ENCODE measurements around a stretch of chr5.

- PRO-cap = no peak
Measured at GRCh38 chr5:172914584-172914940, 44.7 kb upstream of the RPL26L1 start.

GRCh38 chr5:172920149-172921089 lies 38.8 kb upstream of the RPL26L1 start:
- PRO-cap = no peak

DNA sequence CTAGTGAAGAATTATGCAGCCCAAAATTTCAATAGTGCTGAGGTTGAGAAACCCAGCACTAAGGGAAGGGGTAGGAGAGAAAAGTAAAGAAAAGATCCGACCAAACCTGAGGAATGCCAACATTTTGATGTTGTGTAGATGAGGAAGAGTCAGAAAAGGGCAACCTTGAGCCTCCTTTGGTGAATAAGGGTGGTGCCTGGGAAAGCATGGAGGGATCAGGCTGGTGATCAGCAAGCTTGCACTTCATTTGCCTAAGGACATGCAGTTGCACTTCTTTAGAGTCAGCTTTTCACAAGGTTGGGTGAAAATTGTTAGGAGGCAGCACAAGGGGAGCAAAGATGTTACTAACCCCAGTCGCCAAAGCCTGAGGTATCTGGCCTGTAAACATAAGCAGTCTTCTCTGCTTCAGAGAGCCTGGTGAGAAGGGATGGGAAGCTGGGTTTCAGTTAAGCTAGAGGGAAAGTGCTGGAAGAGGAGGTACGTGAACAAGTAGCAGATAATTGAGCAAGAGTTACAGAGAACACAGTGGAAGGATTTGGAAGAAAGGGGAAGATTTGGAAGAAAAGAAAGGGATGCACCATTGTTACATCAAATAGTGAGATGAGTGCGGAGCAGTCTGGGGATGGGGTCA lies 20.5 kb downstream of the ATP6V0E1 start:
- PRO-cap = no peak

GRCh38 chr5:173027684-173028571 lies 28.2 kb upstream of the CREBRF start:
- PRO-cap = no peak

GRCh38 chr5:173238115-173239116 lies 3.4 kb upstream of the NKX2-5 start:
- PRO-cap = no peak

DNA sequence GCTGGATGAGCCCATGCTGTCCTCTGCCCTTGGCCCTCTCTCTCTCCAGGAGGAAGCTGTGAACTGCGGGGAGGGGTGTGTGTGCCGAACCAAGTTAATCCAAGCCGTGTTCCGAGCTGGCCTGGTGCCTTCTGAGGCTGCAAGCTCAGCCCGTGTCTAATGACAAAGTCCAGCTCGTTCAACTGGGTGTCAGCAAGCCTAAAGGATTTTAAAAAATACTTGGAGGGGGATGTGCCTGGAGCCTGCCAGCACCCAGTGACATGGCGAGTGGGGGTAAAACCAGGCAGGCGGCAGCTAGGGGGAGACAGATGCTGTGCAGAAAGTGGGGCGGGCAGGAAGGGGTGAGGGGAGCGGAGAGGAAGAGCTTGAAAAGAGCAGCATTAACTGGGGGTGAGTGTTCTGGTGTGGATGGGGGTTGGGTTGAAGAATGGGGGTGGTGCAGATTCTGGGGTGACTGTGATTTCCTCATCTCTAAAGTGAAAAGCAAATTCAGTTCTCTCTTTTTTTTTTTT lies 7.8 kb downstream of the STC2 start:
- PRO-cap = no peak

DNA sequence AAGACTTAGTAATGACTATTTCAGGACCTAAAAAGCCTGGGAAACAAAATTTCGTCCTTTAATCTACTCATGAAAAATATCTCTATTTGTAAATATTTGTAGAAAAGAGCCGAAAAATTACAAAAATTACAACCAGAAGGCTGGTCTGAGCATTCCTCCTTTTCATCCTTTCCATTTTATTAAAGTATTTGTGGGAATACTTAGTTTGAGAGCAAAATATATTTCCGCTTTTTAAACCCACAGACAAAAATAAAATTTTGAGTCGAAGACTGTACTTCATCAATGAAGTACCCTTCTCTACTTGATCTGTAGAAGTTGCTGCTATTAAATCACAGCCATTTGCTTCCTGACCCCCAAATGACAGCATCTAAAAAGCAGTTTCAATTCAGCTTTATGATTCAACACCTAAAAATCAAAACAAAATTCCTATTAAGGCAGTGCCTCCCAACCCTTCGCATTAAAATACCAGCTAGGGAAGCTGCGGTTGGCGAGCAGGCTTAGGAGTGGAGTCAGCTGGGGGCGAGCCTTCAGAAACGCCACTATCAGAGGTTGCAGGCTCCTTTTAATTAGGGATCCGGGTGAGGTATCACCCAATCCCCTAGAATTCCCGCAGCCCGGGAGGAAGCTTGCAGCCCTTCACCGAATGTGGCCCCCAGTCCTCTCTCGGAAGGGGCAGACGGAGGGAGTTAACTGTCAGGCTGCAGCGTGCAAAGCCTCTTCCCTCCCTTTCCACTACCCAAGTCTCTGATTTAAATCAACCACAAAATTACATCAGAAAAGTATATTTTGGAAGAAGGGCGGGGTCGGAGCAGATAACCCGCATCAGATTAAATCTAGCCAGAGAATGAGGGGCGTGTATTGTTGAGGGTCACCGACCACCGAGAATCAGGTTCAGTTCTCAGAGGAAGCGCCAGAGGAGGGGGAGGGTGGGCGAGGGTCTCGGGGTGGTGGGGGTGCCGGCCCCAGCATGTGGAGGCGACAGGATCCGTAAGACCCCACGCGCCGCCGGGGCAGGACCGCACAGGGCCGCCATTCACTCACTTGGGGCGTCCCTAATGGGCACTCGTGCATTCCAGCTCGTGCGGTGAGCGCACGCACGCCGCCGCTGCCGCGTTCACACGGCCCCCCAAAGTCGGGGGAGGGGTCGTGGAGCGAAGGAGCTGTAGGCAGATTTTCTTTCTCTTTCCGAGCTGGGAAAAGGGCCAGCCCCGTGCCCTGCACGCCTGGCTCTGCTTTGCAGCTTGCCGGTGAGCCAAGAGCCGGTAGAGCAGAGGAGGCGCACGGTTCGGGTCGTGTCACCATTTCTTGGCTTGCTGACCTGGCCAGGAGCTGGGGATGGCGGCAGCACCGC lies 1.6 kb downstream of the STC2 start:
- PRO-cap = no peak

DNA sequence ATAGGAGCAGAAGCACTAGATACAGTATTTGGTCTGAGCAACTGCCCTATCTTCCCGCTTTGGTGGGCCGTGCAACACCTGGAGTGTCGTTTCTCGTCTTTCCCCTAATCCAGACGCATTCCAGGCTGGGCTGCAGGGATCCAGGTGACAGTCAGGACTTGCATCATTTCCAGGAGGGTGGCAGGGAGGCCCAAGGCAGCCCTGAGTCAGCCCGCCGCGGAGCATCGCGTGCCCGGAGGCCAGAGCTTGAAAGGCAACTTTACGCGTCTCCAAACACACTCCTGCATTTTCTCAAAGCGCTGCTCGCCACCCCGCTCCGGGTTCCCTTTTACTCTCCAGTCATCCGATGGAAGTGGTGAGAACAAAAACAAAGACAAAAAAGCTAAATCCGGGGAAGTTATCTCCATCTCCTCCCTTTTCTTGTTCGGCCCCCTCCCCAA lies 807 bp upstream of the STC2 start:
- PRO-cap = no peak

- PRO-cap = no peak
Measured at GRCh38 chr5:173408624-173409103, 80.5 kb upstream of the STC2 start.

- PRO-cap = no peak
Measured at GRCh38 chr5:173486396-173486673, 130.1 kb downstream of the BOD1 start.

- PRO-cap = bidirectional peak, plus-strand start at chr5:173555399, minus-strand start at chr5:173555446
Measured at GRCh38 chr5:173554853-173555882, 61.3 kb downstream of the BOD1 start.

DNA sequence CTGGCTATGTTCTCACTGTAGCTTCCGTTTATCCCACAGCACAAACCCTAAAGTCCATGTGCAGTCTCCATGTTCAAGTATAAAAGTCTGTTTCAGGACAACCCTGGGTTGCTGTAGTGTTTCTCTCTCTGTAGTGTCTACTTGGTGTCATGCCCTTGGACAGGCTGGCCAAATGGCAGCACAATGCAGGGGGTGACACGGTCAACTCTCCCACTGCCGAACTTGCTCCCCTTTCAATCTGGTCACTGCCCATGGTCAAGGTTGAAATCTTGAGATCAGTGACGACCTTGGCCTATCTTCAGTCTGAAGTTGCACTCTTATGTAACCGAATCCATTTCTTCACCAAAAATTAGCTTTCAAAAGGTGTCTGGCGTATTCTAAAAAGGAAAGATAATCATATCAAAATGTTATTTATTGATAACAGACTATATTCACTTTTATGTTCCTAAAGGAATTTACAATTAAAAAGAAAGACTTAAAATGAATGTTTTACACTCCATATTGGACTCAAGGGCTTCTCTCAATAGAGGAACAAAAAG lies 8.5 kb downstream of the BOD1 start:
- PRO-cap = no peak

- PRO-cap = no peak
Measured at GRCh38 chr5:173720640-173721093, 104.2 kb upstream of the BOD1 start.

DNA sequence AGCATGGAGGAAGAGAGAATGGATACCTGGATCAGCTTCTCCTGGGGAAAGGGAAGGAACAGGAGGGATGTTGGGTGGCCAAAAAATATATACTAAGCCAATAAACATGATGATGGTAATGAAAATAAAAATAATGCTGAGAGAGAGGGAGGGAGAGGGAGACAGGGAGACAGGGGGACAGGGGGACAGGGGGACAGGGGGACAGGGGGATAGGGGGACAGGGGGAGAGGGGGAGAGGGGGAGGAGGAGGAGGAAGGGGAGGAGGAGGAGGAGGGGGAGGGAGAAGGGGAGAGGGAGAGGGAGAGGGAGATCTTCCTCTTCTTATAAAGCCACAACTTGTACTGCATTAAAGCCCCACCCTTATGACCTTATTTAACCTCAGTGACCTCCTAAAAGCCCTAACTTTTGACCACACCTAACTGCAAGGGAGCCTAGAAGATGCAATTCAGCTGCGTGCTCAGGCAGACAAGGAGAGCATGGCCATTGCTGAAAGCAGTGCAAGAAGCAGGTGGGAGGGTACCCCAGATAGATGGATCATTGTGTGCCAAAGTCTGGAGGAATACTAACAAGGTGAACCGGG lies 125.2 kb upstream of the BOD1 start:
- PRO-cap = no peak

- PRO-cap = no peak
Measured at GRCh38 chr5:173743656-173744497, 127.4 kb upstream of the BOD1 start.

GRCh38 chr5:173745940-173746381 lies 129.5 kb upstream of the BOD1 start:
- PRO-cap = no peak

GRCh38 chr5:173767319-173767556 lies 120.9 kb upstream of the CPEB4 start:
- PRO-cap = no peak

DNA sequence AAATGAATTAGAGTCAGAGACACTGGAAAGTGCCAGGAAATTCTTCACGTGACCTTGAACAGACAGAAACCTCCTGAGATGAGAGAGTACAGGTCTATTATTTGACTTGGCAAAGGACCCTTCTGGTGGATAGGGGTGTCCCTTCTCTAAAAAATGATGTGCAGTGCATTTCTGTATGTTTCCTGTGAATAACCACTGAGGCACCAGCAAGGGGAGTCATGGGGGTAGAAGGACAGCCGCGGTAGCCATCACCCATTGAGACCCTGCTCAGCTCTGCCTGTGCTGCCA lies 110.9 kb upstream of the CPEB4 start:
- PRO-cap = no peak

GRCh38 chr5:173795394-173796065 lies 92.6 kb upstream of the CPEB4 start:
- PRO-cap = no peak

DNA sequence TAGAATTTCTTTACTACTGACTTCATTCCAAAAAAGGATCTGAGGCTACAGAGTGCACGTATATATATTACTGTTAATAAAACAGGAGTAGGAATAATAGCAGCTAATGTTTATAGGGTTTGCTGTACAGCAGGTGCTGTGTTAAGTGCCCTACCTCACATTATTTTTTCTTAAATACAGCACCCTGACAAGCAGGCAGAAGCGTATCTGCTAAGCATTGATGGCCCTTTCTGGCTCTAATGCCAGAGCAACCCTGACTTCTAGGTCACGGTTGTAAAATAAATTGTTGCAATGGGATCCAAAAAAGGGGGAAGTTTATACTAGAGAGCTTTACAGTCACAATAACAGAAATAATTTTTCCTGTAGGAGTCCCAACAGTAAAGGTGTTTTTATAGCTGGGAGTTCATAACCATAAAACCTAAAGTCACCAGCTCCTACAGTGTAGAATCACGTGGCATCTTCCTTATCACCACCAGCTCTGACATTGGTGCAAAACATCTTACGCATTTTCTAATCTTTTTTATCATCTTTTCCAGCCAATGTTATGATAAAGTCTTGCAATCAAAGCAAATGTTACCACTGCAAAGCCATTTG lies 29.7 kb upstream of the CPEB4 start:
- PRO-cap = no peak